Cerebral cortex (tissue), 2 donors: ENCODE measurements around the genes BRICD5, RNPS1 and PRSS33.

- PRO-cap, 2 experiments: peak in 1 of 2 experiments; most common plus-strand start chr16:2156849 (in 1); most common minus-strand start chr16:2156726 (in 1)
Observed at GRCh38 chr16:2156478-2157051, 983 bp downstream of the TRAF7 start.

GRCh38 chr16:2210403-2211287 is at the start of gene BRICD5:
Gene BRICD5 (minus strand): TSS chr16:2210863.
- PRO-cap, 2 experiments: no peak in any of the 2 experiments

GRCh38 chr16:2267463-2268273 is at the start of gene RNPS1:
Gene RNPS1 (minus strand): TSS chr16:2268126.
- PRO-cap, 2 experiments: peak in 1 of 2 experiments; most common plus-strand start chr16:2267888 (in 1); most common minus-strand start chr16:2267851 (in 1)

GRCh38 chr16:2328389-2329172 is 11.9 kb downstream of the ABCA3 start:
- PRO-cap, 2 experiments: no peak in any of the 2 experiments

DNA sequence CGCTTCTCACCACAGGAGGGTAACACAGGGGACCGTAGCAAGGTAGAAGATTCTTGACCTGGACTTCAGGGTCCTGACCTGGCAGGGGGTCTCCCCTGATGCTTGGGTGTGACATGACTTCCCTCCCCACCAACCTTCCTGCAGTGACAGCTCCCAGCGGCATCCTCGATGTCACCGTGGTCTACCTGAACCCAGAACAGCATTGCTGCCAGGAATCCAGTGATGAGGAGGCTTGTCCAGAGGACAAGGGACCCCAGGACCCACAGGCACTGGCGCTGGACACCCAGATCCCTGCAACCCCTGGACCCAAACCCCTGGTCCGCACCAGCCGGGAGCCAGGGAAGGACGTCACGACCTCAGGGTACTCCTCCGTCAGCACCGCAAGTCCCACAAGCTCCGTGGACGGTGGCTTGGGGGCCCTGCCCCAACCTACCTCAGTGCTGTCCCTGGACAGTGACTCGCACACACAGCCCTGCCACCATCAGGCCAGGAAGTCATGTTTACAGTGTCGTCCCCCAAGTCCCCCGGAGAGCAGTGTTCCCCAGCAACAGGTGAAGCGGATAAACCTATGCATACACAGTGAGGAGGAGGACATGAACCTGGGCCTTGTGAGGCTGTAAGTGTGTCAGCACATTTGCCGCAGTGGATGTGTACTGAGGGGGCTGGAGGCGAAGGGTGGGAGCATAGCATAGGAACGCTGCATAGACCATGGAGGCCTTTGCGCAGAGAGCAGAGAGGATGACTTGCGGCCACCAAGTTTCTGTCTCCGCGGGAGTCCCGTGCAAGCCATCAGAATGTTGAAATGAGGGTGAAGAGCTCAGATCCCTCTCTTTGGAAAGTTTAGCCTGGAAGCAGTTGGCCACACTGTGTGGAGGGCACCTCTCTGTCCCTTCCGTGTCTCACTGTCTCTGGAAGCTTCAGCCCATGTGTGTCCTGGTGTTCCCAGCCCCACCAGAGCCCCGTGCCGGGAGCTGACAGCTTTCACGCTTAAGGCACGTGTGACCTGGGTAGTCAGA is 3.2 kb upstream of the TEDC2 start:
- PRO-cap, 2 experiments: no peak in any of the 2 experiments

GRCh38 chr16:2519015-2519684 is 1.0 kb upstream of the AMDHD2 start:
- PRO-cap, 2 experiments: no peak in any of the 2 experiments

- PRO-cap, 2 experiments: no peak in any of the 2 experiments
Observed at GRCh38 chr16:2527120-2527514, 4.1 kb downstream of the CEMP1 start.

DNA sequence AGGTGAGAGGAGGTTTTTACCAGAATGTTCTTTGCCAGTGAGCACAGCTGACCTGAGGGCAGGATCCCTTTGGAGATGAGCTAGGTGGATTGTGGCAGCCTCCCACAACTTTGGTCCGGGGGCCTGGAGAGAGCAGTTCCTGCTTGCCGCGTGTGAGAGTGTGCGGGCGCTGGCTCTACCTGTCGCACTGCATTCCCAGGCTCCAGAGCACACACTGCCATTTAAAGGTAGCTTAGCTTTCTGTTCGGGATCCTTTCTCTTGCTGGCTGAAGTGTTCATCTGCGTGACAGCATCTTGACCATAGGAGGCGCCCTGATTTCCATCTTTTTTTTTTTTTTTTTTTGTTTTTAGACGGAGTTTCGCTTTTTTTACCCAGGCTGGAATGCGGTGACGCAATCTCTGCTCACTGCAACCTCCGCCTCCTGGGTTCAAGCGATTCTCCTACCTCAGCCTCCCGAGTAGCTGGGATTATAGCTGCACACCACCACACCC is 13.6 kb downstream of the PDPK1 start:
- PRO-cap, 2 experiments: no peak in any of the 2 experiments

DNA sequence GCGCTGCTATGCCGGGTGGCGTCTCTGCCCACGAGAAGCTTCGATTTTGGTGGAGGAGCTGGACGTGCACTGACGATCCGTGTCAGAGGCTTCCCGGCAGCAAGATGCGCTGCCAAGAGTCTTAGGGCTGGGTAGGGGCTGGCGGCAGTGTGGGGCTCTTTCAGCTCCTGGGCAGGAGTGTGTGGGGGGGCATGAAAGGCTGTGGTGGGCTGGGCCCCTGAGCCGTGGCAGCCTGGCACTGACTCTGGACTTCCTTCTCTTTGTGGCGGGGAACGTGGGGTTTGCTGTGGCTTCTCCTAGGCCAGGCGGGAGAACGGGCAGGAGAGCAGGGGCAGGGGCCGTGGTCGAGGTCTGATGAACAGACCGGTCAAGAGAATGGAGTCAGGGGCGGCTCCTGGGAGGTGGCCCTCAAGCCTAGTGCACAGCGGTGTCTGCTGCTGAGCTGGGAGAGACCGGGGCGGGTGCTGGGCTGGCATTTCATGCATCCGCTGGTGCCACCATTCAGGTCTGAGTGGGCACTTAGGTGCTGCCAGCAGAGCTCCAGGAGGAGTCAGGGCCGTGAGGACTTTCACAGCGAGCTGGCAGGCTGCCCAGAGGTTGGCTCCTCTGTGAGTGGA is 24.9 kb downstream of the PDPK1 start:
- PRO-cap, 2 experiments: no peak in any of the 2 experiments

DNA sequence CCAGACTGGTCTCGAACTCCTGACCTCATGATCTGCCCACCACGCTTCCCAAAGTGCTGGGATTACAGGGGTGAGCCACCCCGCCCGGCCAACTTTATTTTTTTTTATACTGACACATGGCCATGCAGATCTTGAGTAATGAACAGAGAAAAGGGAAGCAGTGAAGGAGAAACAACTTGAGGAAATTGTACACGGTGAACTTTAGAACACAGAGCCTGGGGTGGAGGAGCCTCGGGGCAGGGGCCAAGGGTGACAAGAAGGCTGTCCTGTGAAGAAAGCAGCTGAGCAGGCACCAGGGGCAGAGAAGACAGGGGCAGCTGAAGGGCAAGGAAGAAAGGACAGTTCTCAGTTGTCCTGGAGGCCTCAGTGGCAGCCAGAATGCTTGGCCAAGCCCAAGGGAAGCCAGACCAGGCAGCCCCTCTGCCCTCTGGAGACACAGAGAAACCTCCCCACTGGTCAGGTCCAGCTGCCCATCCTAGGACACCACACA is 7.8 kb upstream of the KCTD5 start:
- PRO-cap, 2 experiments: no peak in any of the 2 experiments

GRCh38 chr16:2699287-2699703 is 17.0 kb downstream of the KCTD5 start:
- PRO-cap, 2 experiments: peak in 1 of 2 experiments; most common plus-strand start chr16:2699606 (in 1); most common minus-strand start chr16:2699479 (in 1)

DNA sequence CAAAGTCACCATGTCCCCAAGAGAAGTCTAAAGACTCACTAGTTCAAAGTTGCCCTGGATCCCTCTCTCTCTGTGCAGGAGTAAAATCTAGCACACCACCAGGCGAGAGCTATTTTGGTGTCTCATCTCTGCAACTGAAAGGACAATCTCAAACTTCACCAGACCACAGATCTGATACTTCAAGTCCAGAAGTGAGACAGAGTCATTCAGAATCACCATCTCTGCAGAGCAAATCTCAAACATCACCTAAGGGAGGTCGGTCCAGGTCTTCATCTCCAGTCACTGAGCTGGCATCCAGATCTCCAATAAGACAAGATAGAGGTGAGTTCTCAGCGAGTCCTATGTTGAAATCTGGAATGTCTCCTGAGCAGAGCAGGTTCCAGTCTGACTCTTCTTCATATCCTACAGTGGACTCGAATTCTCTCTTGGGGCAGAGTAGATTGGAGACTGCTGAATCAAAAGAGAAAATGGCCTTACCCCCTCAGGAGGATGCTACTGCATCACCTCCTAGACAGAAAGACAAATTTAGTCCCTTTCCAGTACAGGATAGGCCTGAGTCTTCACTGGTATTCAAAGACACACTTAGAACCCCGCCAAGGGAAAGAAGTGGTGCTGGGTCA is 11.2 kb downstream of the SRRM2 start:
- PRO-cap, 2 experiments: no peak in any of the 2 experiments

DNA sequence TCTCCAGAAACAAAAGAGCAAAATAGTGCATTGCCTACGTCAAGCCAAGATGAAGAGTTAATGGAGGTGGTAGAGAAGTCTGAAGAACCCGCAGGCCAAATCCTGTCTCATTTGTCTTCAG is 11.6 kb downstream of the SRRM2 start:
- PRO-cap, 2 experiments: no peak in any of the 2 experiments

DNA sequence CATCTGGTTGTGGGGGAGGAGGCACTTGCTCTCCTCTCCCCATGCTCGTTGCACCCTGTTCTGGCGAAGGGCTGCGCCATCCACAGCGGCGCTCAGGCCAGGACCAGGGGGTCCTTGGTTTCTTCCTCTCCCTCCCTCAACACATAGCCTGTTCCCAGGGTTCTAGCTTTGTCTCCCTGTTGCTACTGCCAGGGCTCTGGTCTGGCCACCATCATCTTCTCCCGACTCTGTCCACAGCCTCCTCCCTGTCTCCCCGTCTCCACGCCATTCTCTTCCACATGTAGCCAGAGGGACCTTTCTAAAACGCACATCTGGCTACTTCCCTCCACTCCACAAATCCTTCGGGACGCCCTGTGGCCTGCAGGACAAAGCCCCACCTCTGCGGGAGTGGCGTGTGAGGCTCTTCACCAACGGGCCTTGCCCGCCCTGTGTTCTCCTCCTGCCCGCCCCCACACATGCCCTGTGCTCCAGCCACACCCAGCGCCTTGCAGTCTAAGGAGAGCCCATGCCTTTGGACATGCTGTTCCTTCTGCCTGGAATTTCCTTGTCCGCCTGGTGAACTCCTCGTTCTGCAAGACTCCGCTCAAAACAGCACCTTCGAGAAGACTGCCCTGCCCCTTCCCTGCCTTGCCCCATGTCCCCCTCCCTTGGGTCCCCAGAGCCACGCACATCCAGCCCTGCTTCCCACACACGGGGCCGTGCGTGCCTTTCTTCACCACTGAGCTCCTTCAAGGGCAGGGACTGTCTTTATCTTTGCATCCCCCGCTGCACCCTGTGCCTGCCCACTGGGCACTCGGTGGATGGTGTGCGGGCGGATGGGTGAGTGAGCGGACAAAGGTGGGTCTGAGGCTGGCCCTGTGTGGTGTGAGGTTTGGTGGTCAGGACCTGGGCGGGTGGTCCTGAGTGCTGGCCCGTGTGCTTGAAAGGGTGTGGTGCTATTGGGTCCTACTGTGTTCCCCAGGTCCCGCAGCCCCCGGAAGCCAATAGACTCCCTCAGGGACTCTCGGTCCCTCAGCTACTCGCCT is 7.4 kb downstream of the ELOB start:
- PRO-cap, 2 experiments: no peak in any of the 2 experiments

DNA sequence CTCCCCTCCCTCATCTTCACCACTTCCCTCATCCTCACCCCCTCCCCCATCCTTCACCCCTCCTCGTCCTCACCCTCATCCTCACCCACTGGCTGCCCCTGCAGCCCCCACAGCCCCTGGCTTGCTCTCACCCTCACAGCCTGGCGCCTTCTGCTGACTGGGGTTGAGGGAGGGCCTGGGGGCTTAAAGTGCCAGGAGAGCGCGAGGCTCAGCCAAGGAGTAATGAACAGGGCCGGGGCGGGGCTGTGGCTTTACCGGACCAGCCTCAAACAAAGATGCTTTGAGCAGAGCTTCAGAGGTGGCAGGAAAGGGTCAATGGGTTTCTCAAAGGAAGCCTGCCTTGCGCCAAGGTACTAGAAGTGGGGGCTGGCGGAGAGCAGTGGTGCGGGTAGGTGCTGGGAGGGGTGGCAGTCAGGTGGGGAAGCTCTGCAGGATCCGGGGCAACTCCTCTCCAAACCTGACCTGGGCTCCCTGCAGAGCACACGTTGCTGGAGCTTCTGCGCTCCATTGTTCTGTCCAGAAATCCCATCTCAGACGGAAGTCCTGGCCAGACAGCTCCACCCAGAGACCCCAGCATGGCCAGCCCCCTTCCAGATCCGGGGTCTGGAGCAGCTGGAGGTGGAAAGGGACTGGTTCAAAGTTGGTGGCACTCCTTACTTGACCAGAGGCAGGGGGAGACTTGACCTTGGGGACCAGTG is at the start of gene PRSS33:
TSS of gene PRSS33 (minus strand) at position 159 of the 698 bp plus-strand sequence.
- PRO-cap, 2 experiments: no peak in any of the 2 experiments

GRCh38 chr16:2990945-2991298 is 10.7 kb upstream of the PKMYT1 start:
- PRO-cap, 2 experiments: no peak in any of the 2 experiments

GRCh38 chr16:3023060-3023558 is 633 bp downstream of the HCFC1R1 start:
- PRO-cap, 2 experiments: peak in 1 of 2 experiments; most common plus-strand start chr16:3023367 (in 1); most common minus-strand start chr16:3023344 (in 1)

GRCh38 chr16:3085913-3086366 is 13.2 kb downstream of the ZSCAN10 start:
- PRO-cap, 2 experiments: no peak in any of the 2 experiments

GRCh38 chr16:3086367-3086805 is 12.7 kb downstream of the ZSCAN10 start:
- PRO-cap, 2 experiments: no peak in any of the 2 experiments

DNA sequence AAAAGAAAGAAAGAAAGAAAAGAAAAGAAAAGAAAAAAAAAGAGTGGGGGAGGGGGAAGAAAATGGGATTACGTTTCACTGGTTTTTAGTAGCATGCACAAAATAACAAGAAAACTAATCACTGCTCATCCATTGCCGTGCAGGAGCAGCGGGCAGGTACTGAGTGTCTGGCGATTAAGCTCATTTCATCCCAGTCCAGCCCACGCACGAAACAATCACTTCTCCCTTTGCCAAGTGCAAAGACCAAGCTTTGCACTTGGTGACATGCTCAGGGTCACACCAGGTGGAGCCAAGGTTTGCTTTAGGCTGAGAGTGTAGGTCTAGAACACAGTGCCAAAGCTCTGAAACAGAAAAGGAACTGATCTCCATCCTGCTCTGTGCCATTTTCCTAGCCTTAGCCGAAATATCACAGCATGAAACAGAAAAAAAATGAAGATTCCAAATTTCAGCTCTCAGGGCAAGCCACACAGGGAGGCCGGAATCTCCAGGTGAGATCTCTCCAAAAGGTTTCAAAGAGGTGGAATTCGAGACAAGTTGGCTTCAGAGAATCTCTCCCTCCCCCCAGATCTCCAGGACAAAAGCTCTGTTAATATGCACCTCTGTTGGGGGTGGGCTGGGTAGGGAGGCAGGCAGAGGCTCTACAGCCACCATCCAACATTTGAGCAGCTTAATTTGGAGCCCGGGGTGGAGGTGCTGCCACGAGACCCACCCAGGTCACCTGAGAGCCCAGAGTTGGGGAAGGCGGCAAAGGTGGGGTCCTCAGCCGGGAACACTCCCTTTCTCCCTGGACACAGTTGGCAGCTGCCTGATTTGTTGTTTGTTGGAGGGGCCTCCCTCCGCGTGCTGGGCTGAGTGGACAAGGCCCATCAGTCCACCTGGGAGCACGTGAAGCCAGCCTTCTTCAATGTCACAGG is 778 bp downstream of the ZSCAN10 start:
- PRO-cap, 2 experiments: no peak in any of the 2 experiments